Measurements from ENCODE around the genes CLEC1A, KLRC4, PRB3 and PRB4.

DNA sequence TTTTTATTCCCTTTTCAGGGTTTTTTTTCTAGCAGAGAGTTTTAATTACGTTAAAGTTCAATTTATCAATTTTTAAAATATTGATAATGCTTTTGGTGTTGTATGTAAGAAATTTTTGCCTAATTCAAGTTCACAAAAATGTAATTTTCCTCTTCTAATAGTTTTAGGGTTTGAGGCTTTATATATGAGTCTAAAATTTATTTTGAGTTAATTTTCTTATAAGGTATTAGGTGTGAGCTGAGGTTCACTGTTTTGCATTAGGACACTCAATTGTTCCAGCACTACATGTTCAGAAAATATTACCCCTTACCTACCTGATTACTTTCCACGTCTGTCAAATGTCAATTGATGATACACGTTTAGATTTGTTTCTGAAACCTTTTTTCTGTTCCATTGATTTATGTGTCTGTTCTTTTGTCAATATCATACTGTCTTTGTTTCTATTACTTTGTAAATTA, 17.4 kb upstream of the CLEC2D start:
- PRO-cap, 3 experiments, result no peak in any of the 3 experiments
- RRBS, result no CpG with 5 or more reads among the region's 3 CpGs

DNA sequence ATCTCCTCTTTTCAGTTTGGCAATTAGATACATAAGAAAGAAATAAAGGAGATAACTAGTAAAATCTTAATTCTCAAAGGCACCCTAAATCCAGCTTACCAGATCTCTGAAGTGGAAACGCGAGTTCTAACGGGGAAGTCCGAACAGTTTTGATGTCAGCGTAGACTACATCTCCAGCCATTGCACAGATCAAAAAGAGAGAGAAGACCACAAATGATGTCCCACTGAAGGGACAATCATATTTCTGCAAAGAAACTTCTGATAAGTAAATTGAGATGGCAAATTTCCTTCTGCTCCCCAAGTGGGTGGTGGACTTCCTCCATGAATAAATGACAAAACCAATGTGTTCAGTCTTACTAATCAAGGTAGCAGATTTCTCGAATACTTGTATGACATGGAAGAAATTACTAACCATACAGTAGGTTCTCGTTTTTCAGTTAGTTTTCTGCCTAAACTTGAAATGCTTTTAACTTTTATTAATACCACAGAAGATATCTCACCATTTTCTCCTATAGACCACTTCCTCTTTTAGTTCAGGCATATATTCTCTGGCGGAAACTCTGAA, 27.8 kb downstream of the CD69 start:
- PRO-cap, 3 experiments, result no peak in any of the 3 experiments
- RRBS, result no CpG with 5 or more reads among the region's 8 CpGs

DNA sequence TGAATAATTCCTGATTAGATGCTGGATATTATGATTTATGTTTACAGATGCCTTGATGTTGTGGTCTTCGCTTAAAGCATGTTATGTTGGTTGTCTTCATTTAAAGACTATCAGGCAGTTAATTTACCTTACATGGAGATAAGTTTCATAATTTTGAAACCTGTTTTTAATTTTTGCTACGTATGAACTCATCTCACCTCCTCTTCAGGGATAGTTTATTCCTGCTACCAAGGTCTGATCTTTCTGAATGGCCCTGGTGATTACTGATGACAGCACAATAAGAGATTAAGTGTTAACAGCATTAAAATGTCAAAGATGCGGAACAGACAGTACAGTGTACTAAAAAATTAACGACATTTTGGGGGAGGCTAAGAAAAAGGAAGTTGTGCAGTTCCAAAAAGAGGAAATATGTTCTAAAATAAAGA, 23.9 kb downstream of the CD69 start:
- PRO-cap, 3 experiments, result no peak in any of the 3 experiments
- RRBS, result no CpG with 5 or more reads among the region's 4 CpGs

GRCh38 chr12:9741743-9742371, 18.8 kb downstream of the CD69 start:
- PRO-cap, 3 experiments, result no peak in any of the 3 experiments
- RRBS, result no CpG with 5 or more reads among the region's 6 CpGs

- PRO-cap, 3 experiments, result no peak in any of the 3 experiments
- RRBS, result no CpG with 5 or more reads among the region's 8 CpGs
These were observed 922 bp downstream of the CD69 start for GRCh38 chr12:9759426-9760531.

DNA sequence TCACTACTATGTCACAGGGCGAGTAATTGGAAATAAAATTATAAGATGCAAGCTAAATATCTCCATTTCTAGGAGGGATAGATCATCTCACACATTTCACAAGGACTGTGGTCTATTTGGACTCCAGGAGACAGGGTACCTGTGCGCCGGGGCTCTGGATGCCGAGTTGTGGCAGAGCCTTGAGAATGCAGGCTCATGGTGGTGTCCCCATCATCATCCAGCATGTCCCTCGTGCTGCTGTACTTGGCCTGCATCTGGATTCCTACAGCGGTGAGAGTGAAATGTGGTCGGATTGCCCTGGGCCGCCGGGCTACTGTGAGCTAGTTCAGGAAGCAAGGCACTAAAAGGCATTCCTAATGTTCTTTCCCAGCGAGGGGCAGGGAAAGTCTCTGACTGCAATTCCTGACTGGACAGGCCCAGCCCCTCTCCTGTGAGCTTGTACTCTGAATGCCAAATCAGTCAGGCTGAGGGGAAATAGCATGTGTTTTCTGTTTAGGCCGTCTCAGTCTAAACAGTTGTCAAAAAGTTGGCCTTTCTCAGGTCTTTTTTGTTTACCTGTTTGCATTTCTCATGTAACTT, at the start of gene CLEC1A:
Gene CLEC1A (minus strand): TSS at position 317 of the 579 bp plus-strand sequence.
- PRO-cap, 3 experiments, result peak in 2 of 3 experiments; most common minus-strand start position 305 of the sequence (in 1)
- RRBS, result no CpG with 5 or more reads among the region's 11 CpGs

DNA sequence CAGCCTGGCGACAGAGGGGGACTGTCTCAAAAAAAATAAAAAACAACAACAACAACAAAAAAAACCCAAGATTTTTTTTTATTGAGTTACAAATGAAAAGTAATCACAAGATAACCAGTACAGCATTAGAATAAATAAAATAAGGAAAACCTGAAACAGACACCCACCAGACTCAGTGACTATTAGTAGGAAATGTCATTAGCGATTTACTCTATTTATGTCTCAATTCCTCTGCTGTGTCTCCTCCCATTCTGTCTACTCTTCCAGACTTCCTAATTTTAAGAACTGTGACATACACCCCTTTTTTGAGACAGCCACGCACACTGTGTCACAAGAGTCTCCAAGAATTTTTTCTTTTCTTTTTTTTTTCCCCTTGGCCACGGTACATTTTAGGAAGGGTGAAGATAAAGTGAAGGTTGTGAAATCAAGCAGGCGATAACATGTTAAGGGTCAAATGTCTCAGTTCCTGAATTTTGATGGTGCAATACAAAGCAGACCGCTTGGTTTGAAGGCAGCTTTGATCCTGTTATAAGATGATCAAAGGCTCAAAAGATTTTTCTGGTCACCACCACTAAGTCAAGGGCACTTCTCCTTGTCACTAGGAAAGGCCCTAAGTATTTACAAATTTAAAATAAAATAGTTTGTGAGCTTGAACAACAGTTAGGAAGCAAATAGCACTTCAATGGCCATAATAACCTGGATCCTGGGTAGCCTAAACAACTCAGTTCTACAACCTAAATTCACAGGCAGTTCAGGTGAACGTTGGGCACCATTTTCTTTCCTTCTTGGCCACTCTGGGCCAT, 4.3 kb downstream of the OLR1 start:
- PRO-cap, 3 experiments, result no peak in any of the 3 experiments
- RRBS, result no CpG with 5 or more reads among the region's 7 CpGs

DNA sequence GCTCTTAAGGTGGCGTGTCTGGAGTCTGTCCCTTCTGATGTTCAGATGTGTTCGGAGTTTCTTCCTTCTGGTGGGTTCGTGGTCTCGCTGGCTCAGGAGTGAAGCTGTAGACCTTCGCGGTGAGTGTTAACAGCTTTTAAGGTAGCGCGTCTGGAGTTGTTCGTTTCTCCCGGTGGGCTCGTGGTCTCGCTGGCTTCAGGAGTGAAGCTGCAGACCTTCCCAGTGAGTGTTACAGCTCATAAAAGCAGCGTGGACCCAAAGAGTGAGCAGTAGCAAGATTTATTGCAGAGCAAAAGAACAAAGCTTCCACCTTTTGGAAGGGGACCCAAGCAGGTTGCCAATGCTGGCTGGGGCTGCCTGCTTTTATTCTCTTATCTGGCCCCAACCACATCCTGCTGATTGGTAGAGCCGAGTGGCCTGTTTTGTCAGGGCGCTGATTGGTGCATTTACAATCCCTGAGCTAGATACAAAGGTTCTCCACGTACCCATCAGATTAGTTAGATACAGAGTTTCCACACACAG, 12.0 kb downstream of the GABARAPL1 start:
- PRO-cap, 3 experiments, result no peak in any of the 3 experiments
- RRBS, result no CpG with 5 or more reads among the region's 16 CpGs

- PRO-cap, 3 experiments, result peak in 1 of 3 experiments; most common plus-strand start chr12:10362991 (in 1)
- RRBS, result no CpG with 5 or more reads among the region's 8 CpGs
These were observed 27.0 kb downstream of the KLRK1 start for GRCh38 chr12:10362593-10363518.

DNA sequence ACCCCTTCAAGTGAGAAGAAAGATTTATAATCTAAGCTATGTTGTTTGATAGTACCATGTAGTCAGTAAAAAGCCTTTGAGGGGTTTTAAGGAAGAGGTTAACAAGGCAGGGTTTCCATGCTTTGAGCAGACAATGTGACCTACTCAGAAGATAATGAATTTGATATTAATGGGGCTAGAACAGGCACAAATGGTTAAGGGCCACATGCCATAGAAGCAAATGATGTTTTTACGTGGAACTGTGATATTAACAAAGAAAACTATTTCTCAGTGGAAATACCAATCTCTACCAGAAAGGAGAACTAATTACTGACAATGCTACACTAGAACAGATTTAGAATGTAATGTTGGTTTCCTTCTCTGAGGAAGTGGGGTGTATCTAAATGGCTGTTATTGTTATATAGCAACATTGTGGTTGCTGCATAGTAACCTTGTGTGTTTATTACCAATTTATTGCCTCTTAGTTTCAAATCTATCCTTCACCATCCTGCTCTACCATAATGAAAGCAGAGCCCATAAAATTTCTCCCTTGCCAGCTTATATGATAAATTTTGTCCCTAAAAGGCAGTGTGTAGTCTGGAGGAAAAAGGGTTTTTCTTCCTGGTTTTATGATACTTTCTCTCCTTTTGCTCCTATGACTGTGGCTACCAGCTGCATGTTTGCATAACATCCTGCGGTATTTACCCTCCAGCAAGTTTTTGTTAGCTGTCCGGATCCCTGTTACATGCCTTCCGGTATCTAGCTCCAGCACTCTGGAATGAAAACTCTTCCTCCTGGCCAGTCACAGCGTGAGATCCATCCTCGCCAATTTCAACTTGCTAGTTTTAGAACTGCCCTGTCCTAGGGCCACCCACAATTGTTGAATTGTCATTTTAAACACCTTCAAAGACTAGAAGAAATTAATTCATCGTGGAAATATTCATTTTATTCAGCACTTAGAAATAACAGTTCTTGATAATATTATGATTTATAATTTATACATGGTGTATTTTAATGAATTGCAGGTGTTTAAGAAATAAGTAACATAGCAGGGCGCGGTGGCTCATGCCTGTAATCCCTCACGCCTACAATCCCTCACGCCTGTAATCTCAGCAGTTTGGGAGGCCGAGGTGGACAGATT, 5.7 kb upstream of the KLRK1 start:
- PRO-cap, 3 experiments, result no peak in any of the 3 experiments
- RRBS, result no CpG with 5 or more reads among the region's 12 CpGs

DNA sequence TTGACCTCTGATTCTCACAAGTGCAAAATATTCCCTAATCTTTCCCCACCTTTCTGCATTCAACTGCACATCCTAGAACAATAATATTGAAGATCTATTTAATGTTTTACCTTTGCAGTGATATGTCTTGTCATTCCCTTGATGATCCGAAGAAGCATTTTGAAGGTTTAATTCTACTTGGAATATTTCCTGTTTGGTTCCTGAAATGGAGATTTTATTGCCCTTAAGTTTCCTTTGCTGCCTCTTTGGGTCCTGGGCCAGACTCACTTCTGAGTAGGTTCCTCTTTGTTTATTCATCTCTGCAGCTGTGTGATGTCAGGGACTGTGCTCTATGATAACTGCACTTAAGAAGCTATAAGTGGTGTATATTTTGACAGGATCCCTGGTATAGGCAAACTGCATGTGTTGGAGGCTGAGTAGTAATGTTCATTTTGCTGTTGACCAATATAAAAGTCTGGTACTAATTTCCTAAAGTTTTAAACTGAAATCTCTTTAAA, at the start of gene KLRC4:
Gene KLRC4 (minus strand): TSS at position 479 of the 497 bp plus-strand sequence.
- PRO-cap, 3 experiments, result no peak in any of the 3 experiments
- RRBS, result no CpG with 5 or more reads among the region's 1 CpG

DNA sequence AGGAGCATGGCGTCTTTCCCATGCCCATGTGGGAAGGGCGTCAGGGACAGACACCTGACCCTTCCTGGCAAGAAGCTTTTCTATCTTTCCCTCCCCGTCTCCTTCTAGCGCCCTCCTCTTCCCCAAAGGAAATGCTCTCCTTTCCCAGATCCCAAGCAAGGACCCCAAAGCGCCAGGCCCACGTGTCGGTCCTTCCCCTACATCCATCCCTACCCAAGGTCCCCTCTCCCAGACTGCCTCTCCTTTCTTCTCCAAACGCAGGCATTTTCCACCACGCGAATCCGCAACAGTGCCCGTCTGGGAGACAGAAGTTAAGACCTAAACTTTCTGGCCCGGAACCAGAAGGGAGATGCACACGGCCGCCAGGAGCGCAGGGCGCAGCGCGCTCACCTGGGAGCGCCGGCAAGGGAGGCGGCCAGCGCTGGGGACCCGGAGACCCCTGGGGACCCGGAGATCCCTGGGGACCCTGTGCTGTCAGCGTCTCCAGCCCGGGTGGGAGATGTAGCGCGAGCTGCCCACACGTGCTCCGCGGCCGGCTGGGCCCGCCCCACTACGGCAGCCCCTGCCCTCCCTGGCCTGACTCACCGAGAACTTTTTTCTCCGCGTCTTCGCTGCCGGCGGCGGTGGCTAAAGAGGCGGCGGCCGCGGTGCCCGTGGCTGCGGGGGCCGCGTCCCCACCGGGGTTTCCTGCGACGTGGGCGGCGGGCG, 704 bp downstream of the YBX3 start:
- PRO-cap, 3 experiments, result peak in 3 of 3 experiments; most common plus-strand start position 147 of the sequence (in 1); most common minus-strand start position 132 of the sequence (in 1)
- RRBS, result 2% methylated on average over 34 of the region's 56 CpGs

DNA sequence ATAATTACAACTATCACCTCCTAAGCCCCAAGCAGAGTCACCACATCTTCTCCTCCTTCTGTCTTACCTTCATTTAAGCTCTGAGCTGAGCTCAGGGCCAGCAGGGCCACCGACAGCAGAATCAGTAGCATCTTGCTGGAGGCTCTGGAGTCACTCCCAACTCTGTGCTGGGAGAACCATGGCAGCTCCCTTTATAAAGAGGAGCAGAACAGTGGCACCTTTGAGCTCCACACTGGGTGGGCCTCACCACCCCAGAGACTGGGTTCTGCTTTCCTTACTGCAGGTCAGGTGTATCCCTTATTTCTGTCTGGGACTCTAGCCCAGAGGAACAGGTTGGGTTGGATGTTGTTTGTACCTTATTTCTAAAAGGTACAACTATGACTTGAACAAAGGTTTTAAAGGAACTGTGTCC, at the start of gene PRB3:
Gene PRB3 (minus strand): TSS at position 169 of the 412 bp plus-strand sequence.
- PRO-cap, 3 experiments, result no peak in any of the 3 experiments
- RRBS, result no CpG with 5 or more reads among the region's 1 CpG

GRCh38 chr12:11310227-11310774, at the start of gene PRB4:
TSS of gene PRB4 (minus strand) at chr12:11310436.
- PRO-cap, 3 experiments, result no peak in any of the 3 experiments
- RRBS, result no CpG with 5 or more reads among the region's 4 CpGs

- PRO-cap, 3 experiments, result no peak in any of the 3 experiments
- RRBS, result no CpG with 5 or more reads among the region's 43 CpGs
These were observed 102.3 kb upstream of the ETV6 start for GRCh38 chr12:11546939-11547801.

DNA sequence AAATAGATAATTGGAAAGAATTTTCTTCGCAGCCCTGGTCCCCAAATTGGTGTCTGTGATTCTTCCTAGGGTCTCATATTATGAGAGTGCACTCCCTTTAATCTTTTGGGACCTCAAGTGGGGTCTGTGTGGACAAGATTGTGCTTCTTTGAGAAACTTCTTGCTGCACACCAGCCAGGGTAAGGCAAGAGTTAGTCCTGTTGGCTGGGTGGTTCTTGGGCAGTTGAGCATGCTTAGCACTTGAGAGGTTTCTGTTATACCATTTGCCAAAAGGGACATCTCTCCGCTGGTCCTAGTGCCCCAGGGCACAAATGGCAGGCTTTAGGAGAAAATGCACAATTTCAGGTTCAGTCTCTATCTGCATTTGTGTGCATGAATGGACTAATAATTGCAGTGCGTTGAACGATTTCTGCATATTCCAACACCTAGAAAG, 13.3 kb downstream of the ETV6 start:
- PRO-cap, 3 experiments, result no peak in any of the 3 experiments
- RRBS, result no CpG with 5 or more reads among the region's 4 CpGs

DNA sequence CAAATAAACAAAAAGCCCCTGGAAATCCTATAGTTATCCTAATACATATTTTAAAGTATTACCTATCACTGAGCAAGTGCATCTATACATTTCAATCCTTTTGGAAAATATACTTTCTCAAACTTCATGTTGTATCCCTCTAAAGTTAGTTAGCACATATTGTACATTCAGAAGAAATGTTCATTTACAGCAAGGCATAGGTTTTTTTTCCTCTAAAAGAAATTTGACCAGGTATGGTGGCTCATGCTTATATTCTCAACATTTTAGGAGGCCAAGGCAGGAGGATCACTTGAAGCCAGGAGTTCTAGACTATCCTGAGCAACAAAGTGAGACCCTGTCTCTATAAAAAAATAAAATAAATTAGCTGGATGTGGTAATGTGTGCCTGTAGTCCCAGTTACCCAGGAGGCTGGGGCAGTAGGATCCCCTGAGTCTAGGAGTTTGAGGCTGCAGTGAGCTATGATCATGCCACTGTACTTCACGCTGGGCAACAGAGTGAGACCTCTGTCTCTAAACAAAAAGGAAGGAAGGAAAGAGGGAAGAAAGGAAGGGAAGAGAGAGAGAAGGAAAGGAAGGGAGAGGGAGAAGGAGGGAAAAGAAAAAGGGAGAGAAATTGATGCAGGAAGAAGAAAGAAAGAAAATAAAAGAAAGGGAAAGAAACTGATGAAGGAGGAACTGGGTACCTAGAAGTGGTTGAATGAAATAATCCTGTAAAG, 26.0 kb downstream of the ETV6 start:
- PRO-cap, 3 experiments, result no peak in any of the 3 experiments
- RRBS, result no CpG with 5 or more reads among the region's 1 CpG

GRCh38 chr12:11795512-11796402, 146.3 kb downstream of the ETV6 start:
- PRO-cap, 3 experiments, result no peak in any of the 3 experiments
- RRBS, result no CpG with 5 or more reads among the region's 10 CpGs

GRCh38 chr12:11856975-11857251, 207.4 kb downstream of the ETV6 start:
- PRO-cap, 3 experiments, result no peak in any of the 3 experiments
- RRBS, result no CpG with 5 or more reads among the region's 4 CpGs

DNA sequence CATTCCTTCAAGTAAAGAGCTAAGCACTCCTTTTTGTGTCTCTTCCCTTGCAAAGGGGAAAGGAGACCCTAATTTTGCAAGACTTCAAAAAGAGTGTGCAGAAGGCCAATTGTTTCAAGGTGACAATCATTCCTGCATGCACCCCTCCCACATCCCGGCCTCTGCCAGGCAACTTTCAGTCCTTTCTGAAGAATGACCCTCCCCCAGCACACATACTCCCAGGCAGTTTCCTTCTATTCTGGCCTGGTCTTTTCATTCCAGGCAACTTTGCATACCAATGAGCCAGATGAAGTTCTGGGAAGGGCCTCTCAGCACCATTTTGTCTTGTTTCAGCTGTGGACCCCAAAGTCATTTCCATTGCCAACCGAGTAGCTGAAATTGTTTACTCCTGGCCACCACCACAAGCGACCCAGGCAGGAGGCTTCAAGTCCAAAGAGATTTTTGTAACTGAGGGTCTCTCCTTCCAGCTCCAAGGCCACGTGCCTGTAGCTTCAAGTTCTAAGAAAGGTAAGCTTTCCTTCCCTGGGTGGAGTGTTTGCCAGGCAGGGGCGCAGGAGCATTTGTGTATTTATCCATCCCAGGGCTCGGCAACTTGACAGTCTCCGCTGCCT, 16.2 kb downstream of the BCL2L14 start:
- PRO-cap, 3 experiments, result no peak in any of the 3 experiments
- RRBS, result no CpG with 5 or more reads among the region's 7 CpGs

Data from breast (tissue), 4 donors.